Hair follicular keratinocyte (primary cell): Measurements from ENCODE around the gene MTG1.

DNA sequence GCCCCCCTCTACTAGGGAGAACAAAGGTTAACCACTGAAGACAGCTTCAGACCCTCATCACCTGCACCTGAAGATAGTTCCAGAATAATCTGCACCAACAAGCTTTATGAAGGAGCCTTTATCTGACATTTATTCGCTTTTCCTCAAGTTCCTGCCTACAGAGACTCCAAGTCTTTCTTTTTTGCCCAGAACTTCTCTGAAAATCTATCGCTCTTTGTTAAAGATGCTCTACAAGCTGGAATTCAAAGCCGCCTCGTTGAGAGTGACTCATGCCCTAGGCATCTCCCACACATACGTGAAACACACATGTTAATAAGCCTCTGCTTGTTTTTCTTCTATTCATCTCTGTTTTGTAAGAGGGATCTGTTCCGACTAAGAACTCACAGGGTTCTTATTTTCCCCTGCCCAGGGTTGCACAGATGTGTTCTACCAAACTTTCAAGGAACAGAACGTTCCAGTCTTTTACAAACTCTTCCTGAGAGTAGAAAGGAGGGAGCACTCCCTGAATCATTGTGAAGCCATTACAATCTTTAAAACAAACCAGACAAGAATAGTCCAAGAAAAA is 55.6 kb upstream of the INPP5A start:
- RAMPAGE, long total RNA: no peak

DNA sequence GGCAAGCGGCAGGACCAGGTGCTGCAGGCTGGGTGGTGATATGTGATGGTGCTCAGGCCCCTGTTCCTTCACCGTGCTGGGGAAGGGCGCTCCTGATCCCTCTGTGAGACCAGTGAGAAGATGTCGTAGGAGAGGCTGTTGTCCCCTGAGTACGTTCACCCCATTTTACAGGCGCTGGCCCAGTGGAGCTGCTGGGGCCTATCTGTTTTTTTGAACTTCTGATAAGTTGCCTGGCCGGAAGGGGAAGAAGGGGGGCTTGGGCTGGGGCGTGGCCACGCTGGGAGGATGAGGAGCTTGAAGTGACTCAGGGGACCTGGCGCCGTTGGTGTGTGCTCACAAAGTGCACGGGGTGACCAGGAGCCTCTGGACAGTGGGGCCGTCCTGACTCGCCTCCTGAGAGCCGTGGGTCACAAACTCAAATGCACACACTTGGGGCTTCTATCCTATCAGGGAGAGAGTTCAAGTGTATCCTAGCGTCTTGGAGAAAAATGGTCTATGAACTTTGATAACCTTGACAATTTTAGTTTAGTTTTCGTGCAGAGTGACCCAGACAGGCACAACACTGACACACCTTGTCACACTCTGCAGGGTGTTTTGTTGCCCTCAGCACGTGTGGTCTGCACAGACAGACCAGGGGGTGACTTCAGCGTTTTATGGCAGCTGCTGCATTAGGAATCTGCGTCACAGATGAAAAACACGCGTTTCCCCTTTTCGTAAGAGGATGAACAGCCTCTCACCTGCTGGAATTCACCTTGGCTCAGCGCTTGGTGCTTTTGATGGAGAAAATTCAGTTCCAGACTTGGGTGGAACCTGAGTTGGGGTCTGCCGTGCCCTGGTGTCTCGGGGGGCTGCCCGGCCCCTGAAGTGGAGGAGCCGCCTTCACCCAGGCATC is 17.8 kb downstream of the INPP5A start:
- RAMPAGE, long total RNA: no peak

DNA sequence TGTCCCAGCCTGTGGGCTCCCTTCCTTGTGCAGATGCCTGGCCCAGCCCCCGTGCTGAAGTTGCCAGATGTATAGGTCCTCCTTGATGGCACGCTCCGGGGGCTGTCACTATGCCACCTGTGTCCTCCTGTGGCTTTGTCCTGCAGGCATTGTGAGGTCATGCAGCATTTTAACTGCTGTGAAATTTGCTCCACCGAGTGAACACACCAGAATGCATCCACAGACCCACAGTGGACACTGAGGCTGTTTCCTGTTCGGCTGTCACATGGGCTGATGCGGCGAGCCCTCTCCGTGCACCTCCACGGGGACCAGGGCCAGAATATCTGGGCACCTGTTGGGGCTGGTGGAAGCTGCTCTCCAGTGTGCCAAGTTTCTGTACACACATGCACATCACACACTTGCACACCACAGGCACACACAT is 18.5 kb downstream of the INPP5A start:
- RAMPAGE, long total RNA: no peak

GRCh38 chr10:132591588-132592069 is 54.0 kb downstream of the INPP5A start:
- RAMPAGE, long total RNA: no peak

- RAMPAGE, long total RNA: no peak
These were observed 56.5 kb downstream of the INPP5A start for GRCh38 chr10:132593886-132594776.

DNA sequence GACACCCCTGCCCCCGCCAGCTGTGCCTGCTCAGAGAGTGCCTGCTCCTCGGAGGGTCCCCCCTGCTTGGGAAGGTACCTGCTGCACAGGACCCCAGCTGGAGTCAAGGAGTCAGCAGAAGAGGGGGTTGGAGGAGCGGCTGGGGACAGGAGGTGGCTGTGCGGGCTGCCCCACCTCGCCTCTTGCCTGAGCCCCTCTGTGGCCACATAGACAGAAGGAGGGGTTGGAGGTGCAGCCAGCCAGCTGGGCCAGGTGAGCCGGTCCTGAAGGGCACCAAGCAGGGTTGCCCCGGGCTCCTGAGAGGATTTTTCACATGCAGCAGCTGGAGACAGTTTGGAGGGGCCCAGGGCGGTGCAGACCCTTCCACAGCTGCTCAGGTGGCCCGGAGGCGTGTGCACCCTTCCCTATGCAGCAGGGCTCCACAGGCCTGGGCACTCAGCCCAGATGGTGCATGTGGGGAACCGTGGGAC is 118.9 kb downstream of the INPP5A start:
- RAMPAGE, long total RNA: no peak

DNA sequence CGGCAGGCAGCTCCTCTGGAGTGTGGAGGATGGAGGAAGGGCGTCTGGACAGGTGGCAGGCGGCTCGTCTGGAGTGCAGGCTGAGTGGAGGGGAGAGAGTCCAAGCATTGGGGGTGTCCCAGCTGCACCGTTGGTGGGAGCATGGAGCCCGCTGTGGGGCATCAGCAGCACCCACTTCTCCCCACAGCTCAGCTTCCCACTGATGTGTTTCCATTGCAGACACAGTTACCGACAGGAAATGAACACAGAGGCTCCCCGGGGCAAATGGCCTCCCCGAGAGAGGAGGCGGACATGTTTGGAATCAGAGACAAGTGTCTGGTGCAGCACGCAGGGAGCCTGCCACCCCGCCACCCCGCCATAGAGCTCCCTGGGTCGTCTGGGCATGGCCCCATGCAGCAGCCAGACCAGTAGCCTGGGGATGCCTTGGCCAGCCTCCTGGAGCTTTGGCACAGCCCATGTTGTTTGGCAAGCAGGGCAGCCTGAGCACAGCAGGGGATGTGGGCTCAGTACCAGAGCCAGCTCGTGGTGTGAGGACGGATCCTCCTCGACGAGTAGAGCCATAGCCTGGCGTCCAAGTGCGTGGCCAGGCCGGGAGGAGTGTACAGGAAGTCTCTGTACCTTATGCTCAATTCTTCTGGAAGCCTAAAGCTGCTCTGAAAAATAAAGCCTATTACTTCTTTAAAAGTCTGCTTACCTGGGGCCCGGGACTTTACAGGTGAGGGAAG is 80.8 kb downstream of the NKX6-2 start:
- RAMPAGE, long total RNA: no peak

GRCh38 chr10:132984990-132985460 is 42.7 kb upstream of the CFAP46 start:
- RAMPAGE, long total RNA: no peak

GRCh38 chr10:133219746-133220220 is 10.2 kb upstream of the UTF1 start:
- RAMPAGE, long total RNA: no peak

DNA sequence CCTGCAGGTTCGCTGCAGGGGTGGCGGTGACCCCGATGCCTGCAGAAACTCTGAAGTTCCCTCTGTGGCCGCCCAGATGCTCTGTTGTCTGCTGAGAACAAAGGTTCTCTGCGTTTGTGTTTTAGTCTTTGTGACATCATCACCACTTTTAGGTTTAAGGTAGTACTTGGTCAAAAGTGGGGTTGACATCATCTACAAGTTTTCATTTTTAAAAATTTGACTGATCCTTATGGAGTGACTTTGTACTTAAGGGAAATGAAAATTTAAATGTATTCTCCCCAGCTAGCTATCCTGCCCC is 920 bp downstream of the VENTX start:
- RAMPAGE, long total RNA: no peak

GRCh38 chr10:133311519-133312028 is 2.9 kb downstream of the ZNF511 start:
- RAMPAGE, long total RNA: no peak

- RAMPAGE, long total RNA: no peak
These were observed 1.0 kb downstream of the PRAP1 start for GRCh38 chr10:133348195-133348582.

GRCh38 chr10:133378005-133379143 is 688 bp upstream of the PAOX start:
- RAMPAGE, long total RNA: no peak

- RAMPAGE, long total RNA: start-site peak on the plus strand at chr10:133394114-133394212, 69 and 26 reads in 2 replicates
These were observed at the start of gene MTG1 for GRCh38 chr10:133393819-133394724. Gene MTG1 (plus strand): TSS chr10:133394157.

- RAMPAGE, long total RNA: no peak
These were observed 338 bp downstream of the SPRN start for GRCh38 chr10:133424024-133424549.

GRCh38 chr10:133538394-133538613 is 11.1 kb downstream of the CYP2E1 start:
- RAMPAGE, long total RNA: no peak

DNA sequence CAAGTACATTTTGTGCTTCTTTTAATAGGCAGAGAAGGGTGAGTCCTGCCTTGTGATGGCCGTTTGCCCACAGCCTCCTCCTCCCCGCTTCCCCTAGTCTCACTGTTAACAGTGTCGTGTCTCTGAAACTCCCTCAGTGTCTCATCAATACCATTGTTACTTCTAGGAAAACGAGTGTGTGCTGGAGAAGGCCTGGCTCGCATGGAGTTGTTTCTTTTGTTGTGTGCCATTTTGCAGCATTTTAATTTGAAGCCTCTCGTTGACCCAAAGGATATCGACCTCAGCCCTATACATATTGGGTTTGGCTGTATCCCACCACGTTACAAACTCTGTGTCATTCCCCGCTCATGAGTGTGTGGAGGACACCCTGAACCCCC is 11.4 kb downstream of the CYP2E1 start:
- RAMPAGE, long total RNA: no peak